Metastatic Pancreatic Carcinoma in the Ovary (tissue), 1 donor: ENCODE measurements around the gene SLC25A20.

- PRO-cap = no peak
Observed at GRCh38 chr3:48702310-48702939, 14.6 kb downstream of the IP6K2 start.

DNA sequence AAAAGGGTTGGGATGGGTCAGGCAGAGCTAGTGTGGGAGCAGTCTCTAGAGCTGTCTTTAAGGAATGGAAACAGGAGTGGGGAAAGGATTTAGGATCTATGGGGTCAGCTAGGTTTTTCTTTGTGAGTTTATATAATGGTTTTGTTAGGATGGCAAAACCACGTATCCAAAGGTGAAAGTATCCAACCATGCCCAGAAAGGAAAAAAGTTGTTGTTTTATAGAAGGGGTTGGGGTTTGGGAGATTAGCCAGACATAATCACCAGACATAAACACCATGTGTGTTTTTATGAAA lies 9.2 kb upstream of the IP6K2 start:
- PRO-cap = no peak

DNA sequence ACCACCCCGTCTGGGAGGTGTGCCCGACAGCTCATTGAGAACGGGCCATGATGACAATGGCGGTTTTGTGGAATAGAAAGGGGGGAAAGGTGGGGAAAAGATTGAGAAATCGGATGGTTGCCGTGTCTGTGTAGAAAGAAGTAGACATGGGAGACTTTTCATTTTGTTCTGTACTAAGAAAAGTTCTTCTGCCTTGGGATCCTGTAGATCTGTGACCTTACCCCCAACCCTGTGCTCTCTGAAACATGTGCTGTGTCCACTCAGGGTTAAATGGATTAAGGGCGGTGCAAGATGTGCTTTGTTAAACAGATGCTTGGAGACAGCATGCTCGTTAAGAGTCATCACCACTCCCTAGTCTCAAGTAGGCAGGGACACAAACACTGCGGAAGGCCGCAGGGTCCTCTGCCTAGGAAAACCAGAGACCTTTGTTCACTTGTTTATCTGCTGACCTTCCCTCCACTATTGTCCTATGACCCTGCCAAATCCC lies 17.9 kb upstream of the IP6K2 start:
- PRO-cap = no peak

DNA sequence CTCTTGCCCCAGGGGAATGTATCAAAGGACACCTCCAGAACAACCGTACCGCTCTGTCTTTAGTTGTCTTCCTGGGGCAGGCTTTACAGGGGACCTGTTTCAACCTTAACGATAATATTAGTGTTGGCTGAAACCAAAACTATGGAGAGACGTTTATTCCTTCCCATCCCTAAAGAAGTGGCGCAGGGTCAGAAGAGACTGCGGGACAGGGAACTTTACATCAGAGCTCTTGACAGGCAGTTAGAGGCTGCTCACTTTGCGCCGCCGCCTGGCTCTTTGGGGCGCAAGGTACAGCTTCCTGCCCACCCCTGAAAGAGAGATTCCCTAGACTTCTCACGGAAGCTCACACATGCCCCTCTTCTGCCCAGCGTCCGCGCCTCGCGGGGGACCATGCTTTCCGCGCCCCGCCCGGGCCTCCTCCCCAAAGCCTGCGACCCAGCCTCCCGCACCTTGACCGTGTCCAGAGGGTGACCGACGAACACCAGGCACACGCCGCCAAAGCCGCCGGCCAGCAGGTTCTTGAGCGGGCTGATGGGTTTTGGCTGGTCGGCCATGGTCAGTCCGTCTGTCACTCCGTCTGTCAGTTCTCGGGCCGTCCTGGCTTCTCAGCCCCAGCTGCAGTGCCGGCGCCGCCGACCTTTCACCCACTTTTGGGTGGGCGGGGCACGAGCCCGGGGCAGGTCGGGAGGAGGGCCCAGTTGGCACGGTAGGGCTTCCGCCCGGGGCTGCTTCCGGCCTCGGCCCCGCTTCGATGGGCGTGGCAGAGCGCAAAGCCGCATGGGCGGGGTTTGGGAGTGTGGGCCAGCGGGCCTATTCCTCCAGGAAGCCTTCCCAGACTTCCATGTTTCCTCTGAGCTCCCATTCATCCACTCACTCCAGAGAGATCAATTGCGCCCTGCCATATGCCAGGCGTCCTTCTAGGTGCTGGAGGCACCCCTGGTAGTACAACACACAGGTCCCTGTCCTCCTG lies at the start of gene SLC25A20:
Gene SLC25A20, minus strand, starts transcription at position 642 of the 970 bp plus-strand sequence.
- PRO-cap = unidirectional peak, minus-strand start at position 589 of the sequence; unidirectional peak, minus-strand start at position 607 of the sequence; unidirectional peak, minus-strand start at position 652 of the sequence

GRCh38 chr3:48983297-48983676 lies 6.8 kb upstream of the P4HTM start:
- PRO-cap = no peak

GRCh38 chr3:49020143-49021154 lies 1.5 kb upstream of the NDUFAF3 start:
- PRO-cap = bidirectional peak, plus-strand start at chr3:49020812, minus-strand start at chr3:49020694

DNA sequence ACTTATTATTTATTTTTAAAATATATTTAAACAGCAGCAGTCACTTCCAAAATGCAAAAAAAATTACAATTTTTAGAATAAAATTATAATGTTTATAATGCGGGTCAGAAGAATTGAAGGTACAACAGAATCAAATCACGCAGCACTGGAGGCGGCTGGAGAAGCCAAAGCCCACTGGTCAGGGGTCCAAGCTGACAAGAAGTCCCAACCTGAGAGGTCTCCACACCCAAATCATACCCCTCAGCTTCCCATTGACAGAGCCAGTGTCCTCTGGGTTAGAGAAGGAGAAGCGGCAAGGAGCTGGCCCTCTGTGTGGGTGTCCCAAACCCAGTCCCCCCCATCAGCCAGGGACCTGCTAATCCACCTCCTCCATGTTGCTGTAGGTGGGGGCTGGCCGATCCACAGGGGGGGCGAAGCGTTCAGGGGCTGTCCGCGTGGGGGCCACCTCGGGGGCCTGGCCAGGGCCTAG lies 3.5 kb upstream of the QARS1 start:
- PRO-cap = no peak

DNA sequence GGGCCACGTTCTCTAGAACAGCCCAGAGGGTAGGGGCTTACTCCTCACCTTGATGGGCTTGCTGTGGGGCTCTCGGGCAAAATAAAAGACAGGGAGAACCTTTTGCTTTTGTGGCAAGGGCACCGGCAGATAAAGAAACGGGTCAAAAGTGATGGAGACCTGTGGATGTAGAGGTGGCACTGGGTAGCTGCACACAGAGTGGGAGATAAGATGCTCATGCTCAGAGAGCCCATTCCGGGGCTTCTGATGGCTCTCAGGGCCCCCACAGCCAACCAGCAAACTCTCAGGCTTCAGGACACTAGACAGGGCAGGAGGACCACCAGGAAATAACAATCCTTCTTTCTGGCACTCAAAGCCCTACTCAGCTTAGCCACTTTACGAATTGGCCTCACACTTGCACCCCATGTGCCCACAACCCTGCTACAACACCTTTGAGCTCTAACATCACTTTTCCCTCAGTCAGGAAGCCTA lies 6.5 kb downstream of the USP19 start:
- PRO-cap = no peak

GRCh38 chr3:49119426-49119808 lies 1.2 kb downstream of the USP19 start:
- PRO-cap = no peak

- PRO-cap = no peak
Observed at GRCh38 chr3:49198903-49199388, 352 bp upstream of the IHO1 start.

GRCh38 chr3:49339688-49339839 lies 289 bp downstream of the USP4 start:
- PRO-cap = no peak

- PRO-cap = no peak
Observed at GRCh38 chr3:49343235-49343658, 3.4 kb upstream of the USP4 start.

DNA sequence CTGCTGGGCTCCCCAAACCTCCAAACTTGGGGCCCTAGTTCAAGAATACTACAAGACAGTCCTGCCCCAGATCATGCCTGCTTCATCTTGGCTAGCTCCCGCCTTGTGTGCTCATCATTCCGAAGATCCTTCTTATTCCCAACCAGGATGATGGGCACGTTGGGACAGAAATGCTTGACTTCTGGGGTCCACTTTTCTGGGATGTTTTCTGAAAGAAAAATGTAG lies 4.2 kb upstream of the GPX1 start:
- PRO-cap = no peak

- PRO-cap = no peak
Observed at GRCh38 chr3:49465456-49466214, 4.4 kb upstream of the DAG1 start.

- PRO-cap = no peak
Observed at GRCh38 chr3:49519776-49520137, 34.5 kb upstream of the BSN start.

DNA sequence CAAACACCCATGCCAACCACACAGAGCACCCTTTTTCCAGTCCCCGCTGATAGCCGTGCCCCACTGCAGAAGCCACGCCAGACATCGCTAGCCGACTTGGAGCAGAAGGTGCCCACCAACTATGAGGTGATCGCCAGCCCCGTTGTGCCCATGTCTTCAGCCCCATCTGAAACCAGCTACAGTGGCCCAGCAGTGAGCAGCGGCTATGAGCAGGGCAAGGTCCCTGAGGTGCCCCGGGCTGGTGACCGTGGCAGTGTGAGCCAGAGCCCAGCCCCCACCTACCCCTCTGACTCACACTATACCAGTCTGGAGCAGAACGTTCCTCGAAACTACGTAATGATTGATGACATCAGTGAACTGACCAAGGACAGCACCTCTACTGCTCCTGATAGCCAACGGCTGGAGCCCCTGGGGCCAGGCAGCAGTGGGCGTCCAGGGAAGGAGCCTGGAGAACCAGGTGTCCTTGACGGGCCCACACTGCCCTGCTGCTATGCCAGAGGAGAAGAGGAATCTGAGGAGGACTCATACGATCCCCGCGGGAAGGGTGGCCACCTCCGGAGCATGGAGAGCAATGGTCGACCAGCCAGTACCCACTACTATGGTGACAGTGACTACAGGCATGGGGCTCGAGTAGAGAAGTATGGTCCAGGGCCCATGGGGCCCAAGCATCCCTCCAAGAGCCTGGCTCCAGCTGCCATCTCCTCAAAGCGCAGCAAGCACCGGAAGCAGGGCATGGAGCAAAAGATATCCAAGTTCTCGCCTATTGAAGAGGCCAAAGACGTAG lies 12.8 kb upstream of the APEH start:
- PRO-cap = no peak

DNA sequence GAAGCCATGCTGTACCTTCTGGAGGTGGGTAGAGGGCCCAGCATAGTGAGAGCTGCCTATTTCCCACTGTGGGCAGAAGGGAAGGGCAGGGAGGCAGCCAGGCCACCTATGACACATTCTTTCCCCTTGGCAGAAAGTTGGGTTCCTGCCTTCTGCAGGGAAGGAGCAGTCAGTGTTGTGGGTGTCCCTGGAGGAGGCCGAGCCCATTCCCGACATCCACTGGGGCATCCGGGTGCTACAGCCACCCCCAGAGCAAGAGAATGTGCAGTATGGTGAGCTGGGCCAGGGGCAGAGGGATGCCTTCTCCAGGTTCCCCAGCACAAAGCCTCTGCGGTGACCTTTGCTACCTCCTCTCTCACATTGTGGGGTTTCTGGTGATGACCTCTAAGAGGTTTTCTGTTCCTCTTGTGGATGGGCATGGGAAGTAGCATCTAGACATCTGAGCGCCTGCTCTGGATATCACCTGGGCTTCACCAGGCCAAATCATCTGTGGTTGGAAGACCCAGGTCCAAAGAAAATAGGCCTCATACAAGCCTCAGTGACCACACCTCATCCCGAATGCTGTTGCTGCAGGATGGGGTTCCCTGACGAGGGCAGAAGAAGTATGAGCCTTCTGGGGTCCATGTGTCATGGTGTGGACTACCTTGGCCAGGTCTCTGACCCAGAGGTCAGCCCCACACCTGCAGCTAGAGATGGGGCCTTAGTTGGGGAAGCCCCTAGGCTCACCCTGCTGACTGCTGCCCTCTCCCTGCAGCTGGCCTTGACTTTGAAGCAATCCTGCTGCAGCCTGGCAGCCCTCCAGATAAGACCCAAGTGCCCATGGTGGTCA lies 7.0 kb downstream of the APEH start:
- PRO-cap = no peak

GRCh38 chr3:49685953-49686293 lies 3.4 kb downstream of the MST1 start:
- PRO-cap = no peak

DNA sequence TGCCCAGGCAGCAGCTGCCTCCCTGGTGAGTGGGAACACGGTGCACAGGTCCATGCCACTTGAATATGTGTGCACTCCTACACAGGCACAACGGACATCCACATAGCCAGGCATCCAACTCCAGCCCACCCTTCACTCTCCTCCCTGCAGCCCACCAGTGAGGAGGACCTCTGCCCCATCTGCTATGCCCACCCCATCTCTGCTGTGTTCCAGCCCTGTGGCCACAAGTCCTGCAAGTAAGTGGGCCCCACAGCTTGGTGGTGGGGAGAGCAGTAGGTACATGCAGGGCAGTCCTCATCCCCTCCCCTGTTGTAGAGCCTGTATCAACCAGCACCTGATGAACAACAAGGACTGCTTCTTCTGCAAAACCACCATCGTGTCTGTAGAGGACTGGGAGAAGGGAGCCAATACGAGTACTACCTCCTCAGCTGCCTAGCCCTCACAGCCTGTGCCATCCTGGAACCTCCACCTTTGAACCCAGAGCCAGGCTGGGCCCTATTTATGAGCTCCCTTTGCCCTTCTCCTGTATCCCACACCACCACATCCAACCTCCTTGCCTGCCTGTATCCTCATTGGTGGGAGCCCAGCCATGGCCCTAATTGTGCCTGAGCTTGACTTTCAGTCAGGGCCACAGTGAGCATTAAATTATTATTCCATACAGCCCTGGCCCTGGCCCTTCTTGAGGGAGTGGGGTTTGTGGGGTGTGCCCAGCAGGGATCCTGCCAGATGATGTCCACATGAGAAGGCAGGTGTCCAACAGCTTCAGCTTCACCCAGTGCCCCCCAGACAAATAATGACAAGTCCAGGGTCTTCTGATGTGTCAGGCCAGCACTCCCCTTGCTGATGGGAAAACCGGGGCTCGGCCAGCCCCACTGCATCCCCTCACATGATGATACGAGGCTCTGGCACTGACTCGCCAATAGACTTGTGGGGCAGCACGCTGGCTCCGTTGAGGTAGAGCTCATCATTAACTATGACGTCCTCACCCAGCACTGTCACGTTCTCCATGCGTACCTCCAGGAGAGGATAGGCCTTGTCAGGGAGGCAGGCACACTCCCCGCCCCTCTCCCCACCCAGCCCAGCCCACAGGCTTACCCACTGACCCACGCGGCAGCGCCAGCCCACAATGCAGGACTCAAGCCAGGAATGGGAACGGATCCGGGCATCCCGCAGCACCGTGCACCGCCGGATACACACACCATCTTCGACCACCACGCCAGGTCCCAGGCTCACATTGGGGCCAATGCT lies 1.8 kb upstream of the AMIGO3 start:
- PRO-cap = no peak

DNA sequence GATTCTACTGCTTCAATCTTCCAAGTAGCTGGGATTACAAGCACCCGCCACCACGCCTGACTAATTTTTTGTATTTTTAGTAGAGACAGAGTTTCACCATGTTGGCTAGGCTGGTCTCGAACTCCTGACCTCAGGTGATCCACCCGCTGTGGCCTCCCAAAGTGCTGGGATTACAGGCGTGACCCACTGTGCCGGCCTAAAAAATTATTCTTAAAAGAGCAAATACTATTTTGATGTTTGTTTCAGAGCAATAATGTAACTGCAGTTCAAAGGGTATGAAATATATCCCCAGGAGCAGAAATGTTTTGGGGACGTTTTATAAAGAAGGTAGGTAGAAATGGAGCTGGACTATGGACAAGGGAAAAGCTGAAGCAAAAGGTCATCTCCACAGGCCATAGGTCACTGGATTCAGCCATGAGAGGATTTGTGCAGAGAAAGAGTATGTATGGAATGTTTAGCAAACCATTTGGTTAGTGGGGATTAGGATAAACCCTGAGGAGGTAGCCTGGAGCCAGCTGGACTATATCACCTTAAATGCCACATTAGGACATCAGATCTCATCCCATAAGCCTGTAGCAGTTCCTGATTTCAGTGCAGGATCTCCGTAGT lies 5.1 kb downstream of the IP6K1 start:
- PRO-cap = no peak